ENCODE data around the genes GPR35 and AQP12B.

DNA sequence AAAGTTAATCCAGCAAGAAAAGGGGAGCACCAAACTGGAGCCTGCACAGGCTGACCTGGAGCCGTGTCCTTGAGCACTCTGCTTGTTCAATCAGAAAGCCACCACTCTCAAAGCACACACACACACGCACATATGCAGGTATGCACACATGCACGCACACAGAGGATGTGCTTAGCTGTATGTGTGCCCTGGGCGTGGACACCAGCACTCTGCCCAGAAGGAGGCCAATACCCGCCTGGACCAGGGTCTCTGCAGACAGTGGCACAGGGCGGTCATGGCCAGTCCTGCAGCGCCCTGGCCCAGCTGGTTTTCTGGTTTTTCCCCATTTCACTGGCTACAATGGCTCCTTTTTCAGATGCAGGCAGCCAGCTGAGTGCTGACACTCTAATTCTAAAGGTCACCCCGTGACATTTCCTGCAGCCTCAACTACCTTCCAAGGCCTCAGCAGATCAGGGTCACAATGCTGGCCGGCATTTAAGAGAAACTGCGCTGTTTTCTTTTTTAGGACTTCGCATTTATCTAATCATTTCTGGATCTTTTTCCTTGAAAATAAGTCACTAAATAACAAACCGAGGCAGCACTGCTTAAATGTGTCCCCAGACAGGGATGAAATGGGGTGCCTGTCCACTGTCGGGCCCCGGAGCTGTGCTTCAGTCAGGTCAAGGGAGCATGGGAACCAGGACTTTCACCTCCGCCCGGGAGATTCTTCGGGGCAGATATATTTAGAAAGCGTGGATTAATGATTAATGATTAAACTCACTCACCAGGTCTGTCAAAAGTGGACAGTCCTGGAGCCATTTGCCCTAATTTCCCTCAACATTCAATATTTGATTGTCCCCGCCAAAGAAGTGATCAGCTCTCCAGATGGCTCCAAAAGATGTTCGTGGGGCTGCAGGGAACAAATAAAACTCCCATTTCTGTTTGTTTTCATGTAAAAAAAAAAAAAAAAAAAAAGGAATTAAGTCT is 104.4 kb downstream of the HDAC4 start:
- PRO-cap = no peak

DNA sequence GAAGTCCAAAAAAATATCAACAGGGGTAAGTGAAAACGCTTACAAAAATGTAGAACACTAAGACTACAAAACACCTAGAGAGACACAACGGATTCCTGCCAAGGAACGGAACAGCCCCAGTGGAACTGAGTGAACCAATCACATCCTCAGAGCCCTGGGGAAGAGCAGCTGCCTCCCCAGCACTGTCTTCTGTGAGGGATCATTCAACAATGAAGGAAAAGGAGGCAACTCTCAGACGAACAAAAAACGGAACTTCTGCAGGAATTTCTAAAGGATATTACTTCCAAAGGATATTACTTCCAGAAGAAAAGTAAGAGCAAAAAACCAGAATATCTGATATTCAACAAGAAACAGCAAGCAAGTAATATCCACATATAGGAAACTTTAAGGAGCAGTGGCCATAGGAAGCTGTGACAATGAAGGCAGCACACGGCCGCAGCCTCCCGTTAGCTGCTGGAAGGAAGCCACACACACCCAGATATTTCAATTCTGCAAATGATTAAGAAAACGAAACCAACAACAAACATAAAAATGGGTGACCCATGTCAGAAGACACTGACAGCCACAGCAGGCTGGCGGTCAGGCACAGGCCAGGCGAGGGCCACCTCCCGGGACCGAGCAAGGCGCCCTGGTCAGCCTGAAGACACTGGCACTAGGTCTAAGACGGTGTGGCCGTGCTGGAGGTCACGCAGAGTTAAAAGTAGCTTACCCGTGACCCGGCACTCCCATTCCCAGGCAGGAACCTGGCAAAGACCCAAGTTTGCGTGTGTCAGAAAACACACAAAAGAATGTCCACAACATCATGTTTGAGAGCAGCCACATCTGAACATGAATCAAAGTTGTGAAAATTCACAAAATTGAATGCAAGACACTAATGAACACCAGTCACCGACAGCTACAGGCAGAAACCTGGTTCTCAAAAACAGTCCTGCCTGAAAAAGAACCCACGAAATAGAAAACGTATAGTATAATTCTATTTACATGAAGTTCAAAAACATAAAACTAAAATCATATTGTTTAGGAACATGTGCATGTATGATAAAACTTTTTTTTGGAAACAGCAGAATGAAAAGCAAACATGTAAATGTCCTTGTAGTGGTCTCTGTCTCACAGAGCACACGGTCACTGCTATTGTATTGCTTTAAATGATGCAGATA is 81.6 kb downstream of the HDAC4 start:
- PRO-cap = bidirectional peak, plus-strand start at position 522 of the sequence, minus-strand start at position 455 of the sequence

DNA sequence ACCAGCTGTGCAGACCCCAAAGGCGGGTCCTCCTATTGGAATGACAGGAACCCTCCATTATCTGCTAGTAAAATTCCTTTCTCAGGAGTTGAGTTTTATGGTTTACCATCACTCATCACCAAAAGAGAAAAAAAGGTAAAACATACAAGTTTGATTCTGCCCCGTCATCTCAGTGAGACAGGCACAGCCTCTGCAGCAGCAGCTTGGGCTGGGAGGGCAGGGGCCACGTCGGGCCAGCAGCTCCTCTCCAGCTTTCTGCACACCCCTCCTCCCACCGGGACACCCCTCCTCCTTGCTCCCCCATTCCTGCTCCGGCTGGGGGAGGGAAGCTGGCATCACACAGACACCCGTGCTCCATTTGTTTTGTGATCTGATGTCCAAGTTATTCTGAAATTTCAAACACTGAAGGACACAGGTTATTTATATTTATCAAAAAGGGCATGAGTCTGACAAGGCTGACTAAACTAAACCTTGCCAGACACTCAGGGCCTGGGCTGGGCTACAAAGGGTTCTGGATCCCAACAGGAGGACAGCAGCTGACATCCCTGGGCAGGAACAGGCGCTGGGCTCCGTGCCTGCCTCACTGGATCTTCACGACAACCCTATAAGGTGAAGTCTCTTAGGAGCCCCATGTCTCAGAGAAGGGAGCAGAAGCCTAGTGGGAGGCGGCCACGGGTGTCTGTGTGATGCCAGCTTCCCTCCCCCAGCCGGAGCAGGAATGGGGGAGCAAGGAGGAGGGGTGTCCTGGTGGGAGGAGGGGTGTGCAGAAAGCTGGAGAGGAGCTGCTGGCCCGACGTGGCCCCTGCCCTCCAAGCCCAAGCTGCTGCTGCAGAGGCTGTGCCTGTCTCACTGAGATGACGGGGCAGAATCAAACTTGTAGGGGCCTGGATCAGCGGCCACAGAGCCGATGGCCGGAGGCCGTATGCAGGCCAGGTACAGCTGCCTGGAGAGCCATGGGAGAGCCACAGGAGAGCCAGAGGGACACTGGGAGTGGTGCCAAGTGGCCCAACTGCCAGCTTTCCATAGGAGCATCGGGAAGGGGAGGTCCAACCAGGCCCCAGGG is 71.3 kb downstream of the HDAC4 start:
- PRO-cap = no peak

DNA sequence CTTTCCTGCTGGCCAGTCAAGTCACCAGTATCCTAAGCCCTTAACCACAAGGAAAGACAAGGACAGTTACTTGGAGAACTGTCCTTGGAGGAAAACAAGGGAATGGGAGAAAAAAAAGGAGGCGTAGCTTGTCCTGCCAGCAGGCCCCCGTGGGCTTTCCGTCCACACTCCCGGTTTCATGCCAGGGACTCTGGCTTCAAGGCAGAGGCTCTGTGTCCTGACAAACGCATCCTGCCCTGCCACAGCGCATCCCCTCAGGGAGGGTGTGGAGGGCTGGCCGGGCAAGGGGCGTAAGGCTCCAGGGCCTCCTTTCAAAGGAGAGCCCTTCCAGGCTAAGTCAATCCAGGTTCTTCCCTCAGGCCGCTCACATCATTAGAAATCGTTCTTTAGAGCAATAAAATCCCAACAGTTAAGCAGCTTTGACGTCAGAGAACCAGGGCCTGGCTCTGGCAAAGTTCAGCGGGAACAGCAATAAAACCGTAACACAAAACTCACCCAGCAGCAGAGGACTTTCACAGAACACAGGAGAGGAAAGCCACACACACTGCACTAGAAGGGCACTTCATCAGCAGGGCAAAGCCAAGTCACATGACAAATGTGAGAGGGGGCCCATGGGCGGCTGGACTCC is 52.3 kb downstream of the HDAC4 start:
- PRO-cap = no peak

DNA sequence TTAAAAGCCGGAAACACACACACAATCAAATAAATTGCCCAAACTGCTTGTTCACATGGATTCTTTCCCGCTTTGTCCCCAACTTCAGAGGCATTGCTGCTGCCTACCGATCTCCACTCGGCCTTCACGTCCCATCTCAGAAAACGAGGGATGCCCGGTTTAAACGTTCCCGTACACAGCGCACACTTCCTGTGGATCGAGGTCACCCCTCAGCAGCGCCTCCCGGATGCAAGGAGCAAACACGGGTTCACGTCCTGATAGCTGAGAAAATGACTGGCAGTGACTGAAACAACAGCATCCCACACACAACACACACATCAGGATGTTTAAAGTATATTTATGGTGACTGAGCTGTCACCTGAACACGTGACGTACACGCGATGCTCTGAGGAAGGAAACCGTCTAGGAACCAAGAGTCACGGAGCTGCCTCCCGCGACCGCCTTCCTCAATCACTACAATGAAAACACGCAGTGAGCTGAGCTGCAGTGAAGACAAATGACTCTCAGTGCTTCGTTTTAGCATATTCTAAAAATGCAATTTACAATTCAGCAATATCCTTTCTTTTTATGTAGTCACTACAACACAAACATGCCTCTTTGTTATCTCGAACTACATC is 20.0 kb downstream of the HDAC4 start:
- PRO-cap = bidirectional peak, plus-strand start at position 231 of the sequence, minus-strand start at position 263 of the sequence; bidirectional peak, plus-strand start at position 458 of the sequence, minus-strand start at position 314 of the sequence

GRCh38 chr2:239381562-239382289 is 19.1 kb downstream of the HDAC4 start:
- PRO-cap = bidirectional peak, plus-strand start at chr2:239381963, minus-strand start at chr2:239381740

- PRO-cap = no peak
Observed at GRCh38 chr2:240095759-240096243, 40.3 kb downstream of the COPS9 start.

DNA sequence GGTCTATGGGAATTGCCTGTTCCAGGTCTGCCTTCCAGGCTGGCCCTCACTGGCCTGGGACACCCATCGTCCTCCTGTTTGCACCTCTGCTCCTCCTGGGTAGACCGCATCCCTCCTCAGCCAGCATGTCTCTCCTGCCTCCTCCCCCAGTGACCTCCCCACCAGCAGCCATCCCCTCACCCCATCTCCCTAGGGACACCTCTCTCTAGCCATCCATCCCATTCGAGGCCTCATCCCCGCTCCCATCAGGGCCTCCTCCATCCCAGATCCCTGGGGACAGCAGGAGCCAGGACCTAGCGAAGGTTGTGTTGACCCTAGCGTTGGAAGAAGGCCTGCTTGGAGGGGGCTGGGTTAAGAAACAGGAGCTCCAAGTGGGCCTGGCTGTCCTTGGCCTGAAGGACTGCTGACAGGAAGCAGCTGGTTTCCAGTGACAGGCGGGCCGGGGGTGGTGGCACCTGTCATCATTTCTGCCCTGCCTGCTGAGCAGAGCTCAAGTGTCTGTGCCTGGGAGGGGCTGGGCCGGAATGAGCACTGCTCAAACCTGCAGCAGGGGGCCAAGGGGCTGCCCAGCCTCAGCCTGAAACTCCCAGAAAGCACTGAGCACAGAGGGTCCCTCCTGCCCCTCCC is 96.0 kb upstream of the OTOS start:
- PRO-cap = no peak

DNA sequence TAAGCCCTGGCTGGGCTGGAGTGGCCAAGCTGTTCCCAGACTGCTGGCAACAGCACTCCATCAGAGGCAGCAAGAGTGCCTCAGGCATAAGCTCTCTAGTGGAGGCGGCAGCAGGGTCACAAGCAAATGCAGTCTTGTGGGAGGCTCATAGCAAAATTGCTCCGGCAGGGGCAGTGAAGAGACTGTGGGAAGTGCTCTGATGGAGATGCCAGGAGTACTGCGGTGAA is 128.9 kb upstream of the OTOS start:
- PRO-cap = no peak

DNA sequence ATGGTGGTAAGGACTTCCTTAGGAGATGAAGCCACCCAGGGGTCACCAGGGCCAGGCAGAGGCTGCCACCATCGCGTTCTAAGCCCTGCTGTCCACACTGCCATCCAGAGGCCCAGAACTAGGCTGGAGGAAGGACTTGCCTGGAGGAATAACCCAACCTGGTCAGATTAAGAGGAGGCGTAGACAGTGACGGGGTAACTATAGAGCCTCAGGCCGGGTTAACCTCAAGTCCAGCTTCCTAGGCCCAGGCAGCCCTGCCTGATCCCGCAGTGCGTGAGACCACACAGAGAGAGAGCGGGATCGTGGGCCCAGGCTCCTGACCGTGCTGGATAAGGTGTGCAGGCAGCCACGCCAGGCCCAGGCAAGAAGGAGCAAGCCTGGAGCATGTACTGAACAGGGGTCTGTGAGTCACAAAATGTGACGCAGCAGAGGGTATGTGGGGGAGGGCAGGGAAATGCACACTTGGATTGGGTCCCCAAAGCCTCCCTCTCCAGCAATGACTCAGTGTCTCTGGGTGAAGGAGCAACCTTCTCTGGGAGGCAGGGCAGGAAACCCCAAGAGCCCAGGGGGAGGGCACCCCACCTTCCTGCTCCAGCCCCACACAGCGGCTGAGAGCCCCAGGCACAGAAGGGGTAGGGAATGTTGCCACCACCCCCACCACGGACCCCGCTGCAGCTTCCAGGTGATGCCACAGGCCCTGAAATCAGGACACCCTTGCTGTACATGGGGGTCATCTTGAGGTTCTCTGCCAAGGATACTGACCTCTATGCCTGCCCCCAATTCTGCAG is 1.5 kb upstream of the GPC1 start:
- PRO-cap = no peak

DNA sequence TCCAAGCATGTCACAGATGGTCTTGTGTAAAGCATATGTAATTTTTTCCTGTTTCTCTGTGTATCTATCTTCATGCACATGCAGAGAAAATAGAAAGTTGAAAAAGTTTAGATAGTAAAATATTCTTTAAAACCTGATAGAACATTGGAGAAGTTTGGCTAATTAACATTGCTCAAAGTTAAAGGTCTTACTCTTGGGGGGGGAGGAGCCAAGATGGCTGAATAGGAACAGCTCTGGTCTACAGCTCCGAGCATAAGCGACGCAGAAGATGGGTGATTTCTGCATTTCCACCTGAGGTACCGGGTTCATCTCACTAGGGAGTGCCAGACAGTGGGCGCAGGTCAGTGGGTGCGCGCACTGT is 13.5 kb downstream of the ANKMY1 start:
- PRO-cap = no peak

DNA sequence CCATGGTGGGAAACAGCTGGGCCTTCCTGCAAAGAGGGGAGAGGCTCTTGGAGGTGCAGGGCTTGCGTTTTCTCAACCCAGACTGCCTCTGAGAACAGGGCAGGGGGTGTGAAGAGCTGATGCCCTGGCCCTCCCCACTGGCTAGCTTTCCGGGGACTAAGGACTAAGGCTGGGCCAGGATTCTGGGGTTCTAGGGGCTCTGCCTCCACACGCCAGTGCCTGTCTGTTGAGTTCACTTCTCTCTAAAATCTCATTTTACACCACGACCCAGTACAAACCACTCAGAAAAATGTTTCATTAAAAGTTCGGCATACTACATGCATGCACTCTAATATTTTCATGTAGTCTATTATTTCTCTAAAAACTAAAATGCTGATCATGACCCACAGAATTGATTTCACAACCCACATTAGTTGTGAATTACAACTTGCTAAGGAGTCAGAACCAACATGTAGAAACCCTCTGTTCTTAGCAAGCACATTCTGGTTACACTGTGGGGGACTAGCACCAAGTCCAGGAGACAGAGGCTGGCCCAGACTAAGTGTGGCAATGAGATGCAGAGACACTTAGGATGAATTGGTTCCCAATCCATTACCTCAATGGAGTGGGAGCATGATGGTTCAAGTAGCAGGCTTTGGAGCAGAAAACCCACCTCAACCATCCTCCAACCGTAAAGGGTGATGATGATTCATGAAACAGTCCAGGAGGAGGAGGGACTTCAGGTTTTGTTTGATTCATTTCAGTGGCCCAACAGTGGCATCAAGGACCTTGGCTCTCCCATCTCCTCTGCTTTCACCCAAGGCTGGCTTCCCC is 1.0 kb upstream of the ANKMY1 start:
- PRO-cap = no peak

GRCh38 chr2:240624861-240625861 is at the start of gene GPR35:
Gene GPR35, plus strand, starts transcription at chr2:240625480.
- PRO-cap = bidirectional peak, plus-strand start at chr2:240625276, minus-strand start at chr2:240625253

GRCh38 chr2:240682625-240683245 is at the start of gene AQP12B:
Gene AQP12B, minus strand, starts transcription at chr2:240682885.
- PRO-cap = no peak

- PRO-cap = no peak
Observed at GRCh38 chr2:240896539-240897116, 672 bp upstream of the MAB21L4 start.

DNA sequence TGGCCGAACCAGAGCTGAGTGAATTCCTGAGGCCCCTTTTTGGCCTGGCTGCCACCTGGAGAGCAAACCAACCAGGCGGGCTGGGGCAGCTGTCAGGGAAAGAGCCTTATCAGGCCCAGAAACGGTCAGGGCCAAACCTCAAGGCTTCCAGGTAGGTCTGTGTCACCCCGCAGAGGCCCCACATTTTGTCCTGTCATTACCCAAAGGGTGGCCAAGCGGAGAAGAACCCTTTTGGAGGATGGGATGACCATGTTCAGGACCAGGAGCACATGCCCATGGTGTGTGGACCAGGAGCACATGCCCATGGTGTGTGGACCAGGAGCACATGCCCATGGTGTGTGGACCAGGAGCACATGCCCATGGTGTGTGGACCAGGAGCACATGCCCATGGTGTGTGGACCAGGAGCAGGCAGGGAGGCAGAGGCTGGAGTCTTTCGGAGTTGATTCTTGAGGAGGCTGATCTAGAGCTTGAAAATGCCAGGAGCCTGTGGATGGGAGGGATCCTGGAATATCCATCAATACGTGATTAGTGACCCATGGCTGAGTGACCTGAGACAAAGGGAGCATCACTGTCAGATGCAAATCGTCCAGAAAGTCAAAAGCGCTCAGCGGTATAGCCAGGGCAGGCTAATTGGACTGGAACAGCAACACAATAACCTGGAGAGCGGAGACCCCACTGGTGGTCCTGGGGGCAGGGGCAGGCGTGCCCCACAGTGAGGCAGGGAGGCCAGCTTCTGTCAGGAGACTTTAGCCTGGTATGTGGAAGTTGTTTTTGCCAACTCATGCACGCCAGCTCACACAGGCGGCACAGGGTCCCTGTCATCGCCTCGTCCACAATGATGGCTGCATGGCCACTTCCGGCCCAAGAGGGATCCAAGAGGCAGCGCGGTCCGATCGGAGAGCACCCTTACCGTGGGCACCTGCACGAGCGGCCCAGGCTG is 20.7 kb downstream of the SNED1 start:
- PRO-cap = no peak

GRCh38 chr2:241087938-241088844 is 13.9 kb downstream of the MTERF4 start:
- PRO-cap = no peak

GRCh38 chr2:241091089-241091808 is 10.8 kb downstream of the MTERF4 start:
- PRO-cap = no peak

DNA sequence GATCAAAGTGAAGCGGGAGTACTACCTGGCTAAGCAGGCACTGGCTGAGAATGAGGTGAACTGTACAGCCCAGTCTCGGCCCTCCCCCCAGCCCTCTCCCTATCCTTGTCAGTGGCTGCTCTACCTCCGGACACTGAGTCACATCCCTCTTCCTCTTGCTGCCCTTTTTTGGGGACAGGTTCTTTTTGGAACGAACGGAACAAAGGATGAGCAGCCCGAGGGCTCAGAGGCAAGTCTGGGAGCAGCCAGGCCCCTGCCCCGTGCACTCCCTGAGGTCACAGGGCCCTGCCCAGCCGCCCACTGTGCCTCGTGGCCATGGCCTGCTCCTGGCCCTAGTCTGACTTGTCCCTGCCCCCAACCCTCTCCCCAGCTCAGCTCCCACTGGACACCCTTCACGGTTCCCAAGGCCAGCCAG is 35.3 kb downstream of the ANO7 start:
- PRO-cap = no peak

DNA sequence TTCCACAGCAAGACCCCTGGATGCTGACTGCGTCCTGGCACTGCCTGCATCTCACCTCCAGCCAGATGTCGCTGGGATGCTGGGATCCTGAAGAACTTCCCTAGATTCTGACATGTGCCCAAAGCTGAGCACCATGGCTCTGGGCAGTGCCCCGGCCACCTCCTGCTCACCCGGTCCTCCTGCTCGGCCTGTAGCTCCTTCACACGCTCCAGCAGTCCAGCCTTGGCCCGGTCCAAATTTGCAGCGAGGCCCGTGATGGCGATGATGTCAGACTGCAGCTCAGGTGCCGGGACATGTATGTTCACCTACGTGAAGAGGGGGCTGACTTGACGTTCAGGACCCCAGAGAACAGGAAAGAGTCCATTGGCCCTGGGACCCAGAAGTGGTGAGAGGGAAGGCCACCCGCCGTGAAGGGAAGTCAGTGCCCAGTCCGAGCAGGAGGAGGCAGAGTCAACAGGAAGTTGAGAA is 46.5 kb downstream of the ANO7 start:
- PRO-cap = no peak